Natural killer cell (primary cell): ENCODE measurements around a stretch of chr11.

- PRO-cap, result no peak
Observed at GRCh38 chr11:73157135-73158209, 15.4 kb upstream of the FCHSD2 start.

DNA sequence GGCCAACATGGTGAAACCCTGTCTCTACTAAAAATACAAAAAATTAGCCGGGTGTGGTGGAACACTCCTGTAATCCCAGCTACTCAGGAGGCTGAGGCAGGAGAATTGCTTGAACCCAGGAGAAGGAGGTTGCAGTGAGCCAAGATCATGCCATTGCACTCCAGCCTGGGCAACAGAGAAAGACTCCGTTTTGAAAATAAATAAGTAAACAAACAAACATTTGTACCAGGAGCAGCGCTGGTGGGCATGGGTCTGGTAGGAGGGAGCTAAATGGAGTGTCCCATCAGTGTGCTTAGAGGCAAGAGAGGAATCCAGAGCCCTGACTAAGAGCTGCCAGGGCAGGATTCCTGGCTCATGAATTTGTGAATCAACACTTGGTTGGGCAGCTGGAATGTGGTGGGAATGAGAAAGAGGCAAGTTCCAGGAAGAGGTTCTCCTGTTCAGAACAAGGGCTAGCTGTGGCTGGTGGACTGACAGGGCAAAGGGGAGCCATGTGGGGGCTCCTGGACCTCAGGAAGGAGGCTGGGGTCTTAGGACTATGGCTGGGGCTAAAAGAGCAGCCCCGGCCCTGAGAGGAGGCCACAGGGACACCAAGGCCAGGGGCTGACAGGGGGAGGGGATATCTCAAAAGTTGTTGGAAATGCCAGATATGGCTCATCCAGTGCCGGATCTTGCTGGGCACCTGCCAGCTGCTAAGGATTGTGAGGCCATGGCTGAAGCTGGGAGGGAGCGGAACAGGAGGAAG, 14.8 kb upstream of the P2RY6 start:
- PRO-cap, result no peak

- PRO-cap, result no peak
Observed at GRCh38 chr11:73324863-73325611, 17.0 kb downstream of the ARHGEF17 start.

DNA sequence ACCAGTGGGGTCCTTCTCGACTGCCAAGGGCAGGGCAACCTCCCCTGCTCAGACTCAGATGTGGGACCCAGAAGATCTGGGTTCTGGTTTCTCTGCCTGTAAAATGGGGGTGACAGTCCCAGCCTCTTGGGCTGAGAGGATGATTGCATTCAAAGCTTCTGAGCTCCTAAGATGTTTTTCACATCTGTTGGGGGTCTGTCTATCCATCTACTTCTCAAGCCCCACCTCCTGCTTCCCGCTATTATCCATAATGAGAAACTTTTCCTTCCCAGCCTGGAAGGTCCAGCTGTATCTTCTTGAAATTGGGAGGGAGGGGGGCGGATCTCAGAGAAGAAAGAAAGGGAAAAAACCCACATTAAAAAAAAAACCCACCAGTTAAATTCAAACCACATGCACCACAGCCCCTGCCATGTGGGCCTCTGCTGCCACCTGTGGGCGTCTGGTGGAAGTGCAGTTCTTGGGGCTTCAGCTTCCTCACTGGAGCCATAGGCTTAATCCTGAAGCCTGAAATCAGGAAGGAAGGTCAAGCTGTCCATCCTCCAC, 27.2 kb downstream of the ARHGEF17 start:
- PRO-cap, result no peak

GRCh38 chr11:73380189-73380609, 4.0 kb downstream of the RELT start:
- PRO-cap, result no peak

DNA sequence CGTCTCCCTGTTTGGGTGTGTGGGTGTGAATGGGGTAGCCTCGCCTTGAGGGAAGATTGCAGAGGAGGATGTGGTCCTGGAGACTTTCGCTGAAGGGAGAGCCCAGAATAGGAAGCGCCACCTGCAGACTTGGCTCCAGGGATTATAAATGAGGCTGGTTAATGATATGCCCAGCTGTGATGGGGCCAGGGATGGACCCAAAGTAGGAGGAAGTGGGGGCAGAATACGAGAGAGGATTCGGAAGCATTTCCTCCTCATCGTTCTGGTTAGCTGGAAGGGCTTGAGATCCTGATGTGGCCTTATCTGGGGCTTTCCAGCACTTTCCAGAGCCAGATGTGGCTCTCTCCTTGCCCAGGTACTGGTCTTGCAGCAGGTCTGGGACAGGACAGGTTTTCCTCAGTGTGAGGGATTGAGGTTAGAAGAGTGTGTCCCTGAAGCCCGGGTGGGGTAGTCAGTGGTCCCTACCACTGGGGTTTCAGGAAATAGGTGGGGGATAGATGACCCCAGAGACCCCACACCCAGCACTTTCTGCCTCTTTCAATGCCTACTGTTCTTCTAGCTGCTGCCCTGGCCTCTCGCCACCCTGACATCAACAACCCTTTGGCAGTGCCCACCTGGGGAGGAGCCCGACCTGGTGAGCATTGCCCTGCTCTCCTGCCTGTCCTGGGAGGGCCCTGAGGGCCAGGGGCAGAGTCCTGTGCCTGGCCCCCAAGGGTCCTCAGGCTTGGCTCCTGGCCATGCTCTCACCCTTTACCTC, 14.0 kb downstream of the RELT start:
- PRO-cap, result no peak

GRCh38 chr11:73401830-73402453, 25.7 kb downstream of the RELT start:
- PRO-cap, result no peak

GRCh38 chr11:73595588-73596099, 2.3 kb downstream of the FAM168A start:
- PRO-cap, result no peak

GRCh38 chr11:73718625-73719182, 42.2 kb downstream of the RAB6A start:
- PRO-cap, result no peak

DNA sequence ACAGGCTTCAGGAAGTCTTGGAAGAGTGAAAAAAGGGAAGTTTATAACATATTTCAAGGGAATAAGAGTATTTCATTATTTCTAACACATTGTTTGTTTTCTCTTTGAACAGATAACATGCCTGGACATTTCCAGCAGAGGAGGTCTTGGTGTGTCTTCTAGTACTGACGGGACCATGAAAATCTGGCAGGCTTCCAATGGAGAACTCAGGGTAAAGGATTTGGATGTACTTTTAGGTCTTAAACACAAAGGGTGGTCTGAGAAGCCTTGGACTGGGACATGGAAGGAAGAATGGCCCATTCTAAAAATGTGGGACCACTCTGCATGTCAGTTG, 22.2 kb downstream of the PAAF1 start:
- PRO-cap, result no peak

GRCh38 chr11:73995167-73995535, 12.5 kb upstream of the UCP2 start:
- PRO-cap, result bidirectional peak, plus-strand start at chr11:73995470, minus-strand start at chr11:73995261

GRCh38 chr11:74005125-74005812, 3.6 kb downstream of the UCP3 start:
- PRO-cap, result bidirectional peak, plus-strand start at chr11:74005474, minus-strand start at chr11:74005370

DNA sequence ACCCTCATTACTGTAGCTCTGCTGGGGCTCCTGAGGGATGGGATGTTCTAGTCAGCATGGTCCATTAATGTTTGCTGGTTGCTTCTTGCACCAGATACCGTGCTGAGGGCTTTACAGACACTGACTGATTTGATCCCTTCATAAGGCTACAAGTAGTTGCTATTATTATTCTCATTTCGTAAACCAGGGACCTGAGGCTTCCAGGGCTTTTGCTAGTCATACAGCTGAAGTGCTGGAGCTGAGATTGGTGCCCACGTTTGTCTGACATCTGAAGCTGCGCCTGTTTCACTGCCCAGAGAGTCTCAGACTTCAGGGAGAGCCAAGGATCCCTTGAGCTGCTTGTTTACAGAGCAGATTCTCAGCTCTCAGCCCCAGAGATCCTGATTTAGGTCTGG, 948 bp downstream of the UCP3 start:
- PRO-cap, result no peak

GRCh38 chr11:74020418-74021203, 11.7 kb upstream of the UCP3 start:
- PRO-cap, result no peak

GRCh38 chr11:74676449-74676772, 54.8 kb downstream of the CHRDL2 start:
- PRO-cap, result no peak

DNA sequence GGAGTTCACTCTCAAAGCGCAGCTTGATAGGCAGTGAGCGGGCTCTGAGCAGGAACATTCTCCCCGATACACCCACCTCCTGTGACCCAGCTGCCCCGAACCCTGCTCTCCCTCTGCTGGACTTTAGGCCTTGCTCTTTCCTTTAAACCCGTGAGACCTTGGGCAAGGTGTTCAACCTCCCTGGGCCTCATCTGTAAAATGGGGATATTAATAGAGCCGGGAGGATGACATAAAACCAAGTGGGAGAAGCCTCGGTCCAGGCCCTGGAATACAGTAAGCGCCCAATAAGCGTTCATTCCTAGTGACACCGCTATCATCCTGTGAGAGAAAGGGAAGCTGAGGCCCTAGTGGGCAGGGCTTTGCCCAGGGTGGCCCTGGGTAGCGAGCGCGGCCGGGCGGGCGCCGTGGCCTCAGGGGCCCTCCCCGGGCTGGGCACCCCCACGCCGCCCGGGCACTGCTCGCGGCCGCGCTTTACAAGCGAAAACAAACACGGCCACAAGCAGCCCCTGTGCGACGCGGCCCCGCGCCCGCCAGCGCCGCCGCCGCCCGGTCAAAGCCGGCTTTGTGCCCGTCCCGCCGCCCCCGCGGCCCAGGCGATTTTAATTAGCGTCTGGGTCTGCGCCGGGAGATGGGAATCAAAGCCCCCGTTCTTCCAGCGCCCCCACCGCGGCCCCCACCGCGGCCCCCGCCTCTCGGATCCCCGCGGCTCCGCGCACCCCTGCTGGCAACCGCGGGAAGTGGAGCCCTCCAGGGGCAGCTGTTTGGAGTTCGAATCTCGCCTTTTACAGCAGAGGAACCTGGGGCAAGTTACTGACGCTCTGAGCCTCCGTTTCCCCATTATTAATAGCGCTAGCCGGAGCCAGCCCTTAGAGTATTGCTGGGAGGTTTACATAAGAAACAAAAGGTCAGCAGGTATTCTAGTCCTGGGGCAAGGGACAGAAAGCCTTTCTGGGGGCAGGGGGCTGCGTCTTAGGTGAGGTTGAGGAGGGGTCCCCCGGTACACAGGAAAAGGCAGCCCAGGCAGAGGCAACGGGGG, 47.9 kb downstream of the CHRDL2 start:
- PRO-cap, result no peak

DNA sequence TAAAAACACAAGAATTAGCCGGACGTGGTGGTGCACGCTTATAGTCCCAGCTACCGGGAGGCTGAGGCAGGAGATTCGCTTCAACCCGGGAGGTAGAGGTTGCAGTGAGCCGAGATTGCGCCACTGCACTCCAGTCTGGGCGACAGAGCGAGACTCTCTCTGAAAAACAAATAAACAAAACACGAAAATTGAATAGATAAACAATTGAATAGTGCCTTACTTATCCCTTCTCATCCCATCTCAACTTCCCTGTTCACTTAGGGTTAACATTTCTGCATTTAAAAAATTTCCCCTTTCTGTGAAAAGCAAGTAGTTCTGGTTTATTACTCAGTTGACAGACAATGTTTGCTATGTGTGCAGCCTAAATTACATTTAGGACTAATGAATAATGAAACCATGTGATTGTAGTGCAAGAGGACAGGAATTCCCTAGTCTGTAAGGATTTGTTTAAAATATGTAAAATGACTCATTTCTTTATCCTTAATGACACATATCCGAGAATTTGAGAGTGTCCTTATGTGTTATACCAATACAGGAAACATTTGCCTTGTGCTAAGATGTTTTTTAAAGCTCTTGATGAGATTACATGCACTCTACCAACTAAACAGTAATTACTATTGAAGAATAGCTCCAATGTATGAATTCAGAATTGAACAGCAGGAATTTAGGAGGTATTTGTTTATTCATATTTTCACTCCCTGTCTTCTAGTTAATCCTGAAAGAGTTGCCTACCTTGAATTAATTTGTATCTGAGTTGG, 6.2 kb downstream of the RNF169 start:
- PRO-cap, result no peak

DNA sequence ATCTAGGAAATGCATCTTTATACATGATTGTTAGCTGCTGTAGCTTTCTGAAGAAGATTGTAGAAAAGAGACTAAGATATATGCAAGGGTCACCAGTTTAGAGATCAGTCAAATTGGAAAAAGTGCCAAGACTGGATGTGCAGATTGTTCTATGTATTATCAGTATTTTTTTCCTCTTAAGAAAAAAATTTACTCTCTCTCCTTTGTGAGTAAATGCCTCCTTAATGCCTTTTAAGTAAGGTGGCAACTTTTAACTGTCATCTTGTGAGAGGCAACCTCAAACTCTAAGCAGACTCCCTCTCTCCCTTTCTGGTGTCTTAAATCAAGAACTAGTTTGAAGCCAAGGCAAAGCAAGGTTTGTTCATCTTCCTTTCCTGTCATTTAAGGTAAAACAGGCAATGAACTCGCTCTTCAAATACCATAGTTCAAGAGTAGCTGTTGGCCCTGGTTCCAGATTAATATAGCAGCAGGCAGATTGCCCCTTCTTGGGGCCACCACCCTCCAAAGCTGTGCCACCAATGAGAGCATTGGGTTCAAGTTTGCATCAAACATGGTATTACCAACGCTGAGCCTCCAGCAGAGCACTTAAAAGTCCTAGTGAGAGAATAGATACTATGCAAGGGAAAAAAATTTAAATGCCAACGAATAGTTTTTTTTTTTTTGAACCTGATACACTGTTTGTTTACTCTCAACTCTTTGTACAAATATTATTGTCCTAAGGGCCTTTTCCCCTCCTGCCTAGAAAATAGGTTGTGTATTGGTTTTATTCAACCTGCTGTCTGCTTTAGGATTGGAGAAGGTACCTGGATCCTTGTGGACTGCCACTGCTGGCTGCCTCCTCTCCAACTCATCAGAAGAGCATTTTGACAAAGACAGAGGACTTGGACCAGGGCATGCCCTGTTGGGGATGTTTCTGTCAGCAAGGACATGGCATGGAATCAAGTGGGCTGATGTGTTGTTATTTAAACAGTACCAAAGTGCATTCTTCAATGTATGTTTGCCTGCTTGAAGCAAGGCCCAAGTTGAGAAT, 93.0 kb downstream of the RNF169 start:
- PRO-cap, result no peak

- PRO-cap, result no peak
Observed at GRCh38 chr11:75151755-75152730, 1.1 kb downstream of the SLCO2B1 start.

DNA sequence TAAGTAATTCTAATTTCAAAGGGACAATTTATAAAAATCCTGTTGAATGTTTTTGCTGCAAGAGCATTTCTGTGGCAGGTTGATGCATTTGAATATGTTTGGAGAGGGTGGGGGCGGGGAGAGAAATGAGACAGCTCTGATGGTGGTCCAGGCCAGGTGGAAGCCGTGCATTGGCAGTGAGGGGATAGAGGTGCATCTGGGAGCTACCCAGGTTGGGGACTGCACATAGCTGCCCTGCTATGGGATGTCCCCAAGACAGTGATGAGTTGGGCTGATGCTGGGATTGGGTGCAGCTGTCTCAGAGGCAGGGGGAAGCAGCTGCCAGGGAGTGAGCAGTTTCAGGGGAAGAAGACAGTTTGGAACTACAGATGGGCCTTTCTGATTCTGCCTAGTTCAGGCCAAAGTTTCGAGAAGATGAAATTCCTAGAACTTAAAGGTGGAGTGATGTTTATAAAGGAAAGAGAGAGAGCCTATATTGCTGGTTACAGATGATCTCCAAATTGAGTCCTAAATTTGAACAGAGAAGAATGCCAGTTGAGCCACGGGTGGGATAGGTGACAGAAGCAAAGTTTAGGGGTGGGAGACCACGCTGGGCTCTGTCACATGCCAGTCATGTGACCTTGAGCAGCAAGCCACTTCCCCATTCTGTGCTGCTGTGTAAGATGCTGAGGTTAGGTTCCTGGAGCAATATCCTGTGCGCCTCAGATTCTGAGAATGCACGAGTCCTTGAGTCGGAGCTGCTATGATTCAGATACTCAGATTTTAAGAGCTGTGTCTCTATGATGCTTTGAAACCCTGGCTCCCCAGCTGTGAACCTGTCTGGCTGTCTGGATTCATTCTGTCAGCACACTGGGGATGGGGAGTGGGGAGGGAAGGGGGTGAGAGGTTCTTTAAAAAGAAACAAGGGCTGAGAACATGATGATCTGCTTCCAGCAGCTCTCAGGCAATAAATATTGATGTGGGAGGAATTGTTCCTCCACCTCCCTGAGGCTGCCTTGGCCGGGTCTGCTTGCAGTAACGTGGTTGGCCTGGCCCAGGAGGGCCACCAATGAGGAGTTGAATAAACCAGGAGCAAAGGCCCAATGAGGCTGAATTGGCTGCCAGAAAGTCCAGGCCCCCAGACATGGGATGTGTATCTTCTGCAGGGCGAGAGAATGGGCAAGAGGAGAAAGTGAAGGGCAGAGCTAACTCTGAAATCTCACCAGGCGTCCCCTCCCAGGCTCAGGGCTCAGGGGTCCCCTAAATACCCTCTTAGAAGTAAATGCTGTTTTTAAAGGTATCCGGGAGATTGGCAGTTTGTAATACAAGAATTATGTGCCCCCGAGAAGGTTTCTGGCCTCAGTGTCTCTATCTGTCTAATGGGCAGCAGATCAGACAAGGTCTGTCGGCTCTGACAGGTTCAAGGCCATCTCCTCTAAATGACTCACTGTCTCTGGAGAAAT, 23.9 kb downstream of the SLCO2B1 start:
- PRO-cap, result no peak